ENCODE results near the genes FNBP4, OR5D3P, OR5D18, OR5L2 and OR8K3.

DNA sequence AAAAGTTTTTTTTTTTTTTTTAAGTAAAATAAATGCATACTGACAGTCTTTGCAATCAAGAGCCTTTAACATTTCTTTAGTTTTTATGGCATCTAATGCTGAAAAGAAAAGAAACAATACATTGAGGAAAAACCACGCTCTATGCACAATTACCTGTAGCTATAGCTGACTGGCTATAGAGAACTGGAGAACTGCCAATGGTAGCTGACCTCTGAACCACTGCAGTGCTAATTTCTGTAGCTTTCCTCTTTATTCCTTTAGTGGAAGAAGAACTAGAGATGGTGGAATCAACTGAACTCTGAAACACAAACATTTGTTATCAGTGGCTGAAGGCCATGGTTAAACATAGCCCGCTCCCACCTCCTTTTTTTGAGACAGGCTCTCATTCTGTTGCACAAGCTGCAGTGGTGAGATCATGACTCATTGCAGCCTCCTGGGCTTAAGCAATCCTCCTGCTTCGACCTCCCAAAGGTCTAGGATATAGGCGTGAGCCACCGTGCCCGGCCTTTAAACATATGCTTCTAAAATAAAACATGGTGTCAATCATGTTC lies 8.8 kb upstream of the AGBL2 start:
- RRBS, result no CpG with 5 or more reads among the region's 6 CpGs

GRCh38 chr11:47745920-47746479 lies 21.1 kb downstream of the FNBP4 start:
- RRBS, result no CpG with 5 or more reads among the region's 1 CpG

GRCh38 chr11:47766808-47767734 lies at the start of gene FNBP4:
FNBP4 (minus strand) TSS chr11:47767341.
- RRBS, result 3% methylated on average over 18 of the region's 92 CpGs

DNA sequence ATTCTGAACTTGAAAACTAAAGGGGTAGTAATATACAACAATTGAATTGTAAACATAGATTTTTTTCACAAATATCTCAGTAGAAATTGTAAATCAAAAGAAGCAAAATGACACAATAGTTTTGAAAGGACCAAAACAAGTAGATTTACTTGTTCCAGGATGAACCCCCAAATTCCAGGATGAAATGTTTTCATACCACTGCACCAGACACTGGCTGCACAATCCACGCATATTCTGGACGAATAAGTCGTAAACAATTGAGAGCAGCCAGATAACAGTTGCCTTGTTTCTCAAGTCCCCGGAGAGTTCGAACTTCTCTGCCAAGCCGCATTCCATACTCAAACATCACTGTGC lies 25.4 kb upstream of the FNBP4 start:
- RRBS, result no CpG with 5 or more reads among the region's 6 CpGs

GRCh38 chr11:47836796-47838025 lies 10.9 kb downstream of the NUP160 start:
- RRBS, result no CpG with 5 or more reads among the region's 13 CpGs

GRCh38 chr11:47950620-47950977 lies 29.8 kb upstream of the PTPRJ start:
- RRBS, result no CpG with 5 or more reads among the region's 1 CpG

GRCh38 chr11:47977582-47978069 lies 2.7 kb upstream of the PTPRJ start:
- RRBS, result no CpG with 5 or more reads among the region's 6 CpGs

- RRBS, result no CpG with 5 or more reads among the region's 7 CpGs
These were observed 2.9 kb downstream of the PTPRJ start for GRCh38 chr11:47983106-47983852.

DNA sequence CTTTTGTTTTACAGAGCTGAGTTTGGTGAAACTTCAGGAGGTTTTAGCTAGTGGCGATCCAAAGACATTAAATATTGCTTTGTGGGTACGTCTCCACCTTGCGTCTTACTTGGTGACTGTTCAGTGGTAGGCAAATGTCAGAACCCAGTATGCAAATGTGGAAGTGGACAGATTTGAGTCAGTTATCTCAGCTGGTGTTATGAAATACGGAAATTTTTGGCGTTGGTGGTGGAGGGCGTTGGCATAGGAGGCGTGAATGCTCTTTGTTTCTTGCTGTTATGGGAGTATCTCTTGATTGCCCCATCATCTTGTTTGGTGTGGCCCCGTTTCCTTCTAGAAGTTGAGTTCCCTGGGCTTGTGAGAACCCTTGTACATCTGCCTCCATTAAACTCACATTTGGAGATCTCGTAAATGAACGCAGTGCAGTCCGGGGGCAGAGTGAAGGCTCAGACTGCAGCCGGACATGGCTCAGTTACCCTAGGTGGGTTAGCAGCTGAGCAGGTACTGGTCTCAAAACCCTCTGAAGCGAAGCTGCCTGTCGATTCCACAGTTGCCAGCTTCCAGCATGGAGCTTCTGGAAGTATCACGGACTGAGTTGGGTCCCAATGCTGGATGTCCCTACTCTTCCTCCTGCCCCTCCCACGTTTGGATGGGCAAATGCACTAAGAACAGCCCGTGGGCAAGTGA lies 39.9 kb downstream of the PTPRJ start:
- RRBS, result no CpG with 5 or more reads among the region's 17 CpGs

DNA sequence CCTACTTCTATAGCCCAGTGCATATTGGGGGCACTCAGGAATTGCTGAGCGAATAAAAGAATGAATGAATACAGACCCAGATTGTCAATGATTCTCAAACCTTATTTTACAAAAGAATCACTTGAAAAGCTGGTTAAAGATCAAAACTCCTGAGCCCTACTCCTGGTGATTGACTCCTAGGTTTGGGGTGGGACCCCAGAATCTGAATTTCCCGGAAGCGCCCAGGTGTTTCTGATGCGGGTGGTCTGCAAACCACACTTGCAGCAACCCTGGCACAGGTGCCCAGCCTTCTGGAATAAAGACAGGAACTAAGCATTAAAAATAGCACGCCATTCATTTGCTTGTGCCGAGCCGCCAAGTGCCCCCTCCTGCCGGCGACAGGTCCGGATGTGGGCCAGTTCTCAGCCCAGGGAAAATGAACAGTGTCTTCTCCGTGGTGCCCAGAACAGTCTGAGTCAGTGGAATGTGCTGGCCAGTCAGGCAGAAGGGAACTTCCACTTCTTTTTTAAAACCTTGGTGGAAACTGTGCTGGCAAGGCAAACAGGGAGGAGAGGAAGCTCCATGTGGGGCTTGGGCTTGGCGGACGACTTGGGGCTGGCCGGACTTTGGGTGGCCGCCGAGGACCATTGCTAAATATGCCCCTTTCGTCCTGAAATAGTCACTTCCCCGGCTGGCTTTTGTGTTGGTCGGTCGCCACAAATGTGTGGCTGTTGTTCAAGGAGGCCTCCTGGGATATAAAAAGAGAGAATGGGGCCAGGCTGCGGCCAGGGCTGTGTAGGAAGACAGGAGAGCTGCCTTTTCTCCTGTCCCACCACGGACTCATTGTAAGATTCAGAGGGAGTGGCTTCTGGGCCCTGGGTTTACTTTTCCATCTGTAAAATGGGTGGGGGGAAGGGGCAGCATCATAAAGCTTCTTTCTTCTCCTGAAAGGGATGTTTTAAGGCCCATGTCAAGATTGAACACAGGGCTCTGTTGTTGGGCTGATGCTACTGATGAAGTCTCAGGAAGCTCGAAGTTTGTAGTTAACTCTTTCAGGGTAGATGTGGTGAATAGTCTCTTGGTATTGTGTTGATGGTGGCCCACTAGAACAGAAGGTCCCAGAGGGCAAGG lies 100.9 kb downstream of the PTPRJ start:
- RRBS, result 6% methylated on average over 5 of the region's 23 CpGs

- RRBS, result no CpG with 5 or more reads among the region's 10 CpGs
These were observed 107.8 kb upstream of the OR4B1 start for GRCh38 chr11:48108764-48109353.

- RRBS, result no CpG with 5 or more reads among the region's 14 CpGs
These were observed 80.7 kb upstream of the OR4B1 start for GRCh38 chr11:48135857-48136393.

GRCh38 chr11:54537454-54537670 lies 66.4 kb downstream of the OR4C46 start:
- RRBS, result no CpG with 5 or more reads among the region's 5 CpGs

DNA sequence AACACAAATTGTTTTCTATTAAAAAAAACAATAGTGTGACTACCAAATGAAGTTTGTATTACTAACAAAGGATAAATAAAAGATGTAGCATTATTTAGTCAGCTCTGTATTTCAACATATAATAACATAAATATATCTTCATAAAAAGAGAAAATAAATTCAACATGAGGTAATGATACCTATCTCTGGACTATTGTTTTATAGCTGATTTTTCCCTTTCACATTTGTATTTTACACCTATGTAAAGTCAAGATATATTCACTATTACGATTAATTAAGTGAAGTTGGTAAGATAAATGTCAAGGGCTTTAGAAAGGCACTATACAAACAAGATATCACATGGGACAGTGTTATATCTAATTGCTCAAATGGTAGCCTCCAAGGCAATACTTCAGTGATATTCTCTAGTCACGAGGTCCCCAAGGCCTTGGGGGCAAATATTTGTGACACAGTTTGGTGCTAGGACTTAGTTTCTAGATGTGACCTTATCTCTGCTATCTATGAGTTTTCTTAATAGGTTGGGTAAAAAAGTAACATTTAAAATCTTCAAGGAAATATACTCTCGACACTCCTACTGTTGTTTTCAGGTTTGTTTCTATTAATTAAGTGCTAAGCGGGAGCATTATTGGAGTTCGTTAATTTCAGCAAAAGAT lies at the start of gene OR5D3P:
OR5D3P (plus strand) TSS at position 414 of the 653 bp plus-strand sequence.
- RRBS, result no CpG with 5 or more reads among the region's 5 CpGs

DNA sequence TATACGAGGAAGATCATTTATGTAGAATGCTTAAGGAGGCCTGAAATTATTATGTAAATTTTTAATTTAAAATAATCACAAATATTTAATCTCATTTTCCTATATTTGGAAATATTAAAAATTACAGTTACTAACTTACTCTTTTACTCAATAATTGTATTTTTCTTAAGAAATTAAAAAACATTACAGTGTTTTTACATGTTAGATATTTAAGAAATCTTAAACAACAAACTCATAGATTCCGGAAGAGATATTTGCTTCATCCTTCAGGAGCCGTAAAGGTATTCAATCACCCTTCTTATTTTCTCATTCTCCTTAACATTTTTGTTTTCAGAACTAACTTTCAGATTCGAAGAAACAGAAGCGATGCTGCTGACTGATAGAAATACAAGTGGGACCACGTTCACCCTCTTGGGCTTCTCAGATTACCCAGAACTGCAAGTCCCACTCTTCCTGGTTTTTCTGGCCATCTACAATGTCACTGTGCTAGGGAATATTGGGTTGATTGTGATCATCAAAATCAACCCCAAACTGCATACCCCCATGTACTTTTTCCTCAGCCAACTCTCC lies at the start of gene OR5D18:
OR5D18 (plus strand) TSS at position 367 of the 570 bp plus-strand sequence.
- RRBS, result no CpG with 5 or more reads among the region's 6 CpGs

DNA sequence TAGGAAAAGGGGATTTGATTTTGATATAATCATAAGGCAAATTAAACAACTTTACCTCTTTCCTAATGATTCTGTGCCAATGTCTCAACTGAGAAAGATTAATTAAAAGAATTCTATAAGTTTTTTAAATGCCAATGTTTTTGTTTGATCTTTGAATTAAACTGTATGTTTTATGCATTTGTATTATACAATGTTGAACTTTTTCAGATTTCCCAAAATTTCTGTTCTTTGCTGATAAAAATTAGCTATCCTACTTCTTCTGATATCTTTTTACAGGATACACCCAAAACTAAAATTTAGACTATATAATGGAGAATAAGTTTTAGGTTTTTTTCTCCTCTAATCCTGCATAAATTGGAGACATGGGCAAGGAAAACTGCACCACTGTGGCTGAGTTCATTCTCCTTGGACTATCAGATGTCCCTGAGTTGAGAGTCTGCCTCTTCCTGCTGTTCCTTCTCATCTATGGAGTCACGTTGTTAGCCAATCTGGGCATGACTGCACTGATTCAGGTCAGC lies at the start of gene OR5L2:
OR5L2 (plus strand) TSS at position 363 of the 518 bp plus-strand sequence.
- RRBS, result no CpG with 5 or more reads among the region's 1 CpG

DNA sequence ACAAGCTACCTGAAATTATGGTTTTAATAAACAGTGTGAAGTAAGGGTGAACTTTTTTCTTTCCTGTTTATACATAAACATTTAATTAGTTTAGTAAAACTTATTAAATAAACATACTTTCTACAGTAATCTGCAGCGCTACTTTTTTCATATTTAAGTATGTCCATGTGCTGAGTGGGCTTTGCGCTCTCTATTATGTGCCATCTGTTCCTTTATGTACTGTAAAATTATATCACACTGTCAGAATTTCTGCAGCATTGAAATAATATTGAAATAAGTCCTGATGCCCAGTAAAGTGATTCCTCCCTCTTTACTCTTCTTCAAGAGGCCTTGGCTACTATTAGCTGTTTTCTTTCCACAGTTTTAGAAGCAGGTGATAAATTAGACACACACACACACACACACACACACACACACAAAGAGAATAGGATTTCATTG lies 14.5 kb downstream of the OR10AG1 start:
- RRBS, result no CpG with 5 or more reads among the region's 2 CpGs

DNA sequence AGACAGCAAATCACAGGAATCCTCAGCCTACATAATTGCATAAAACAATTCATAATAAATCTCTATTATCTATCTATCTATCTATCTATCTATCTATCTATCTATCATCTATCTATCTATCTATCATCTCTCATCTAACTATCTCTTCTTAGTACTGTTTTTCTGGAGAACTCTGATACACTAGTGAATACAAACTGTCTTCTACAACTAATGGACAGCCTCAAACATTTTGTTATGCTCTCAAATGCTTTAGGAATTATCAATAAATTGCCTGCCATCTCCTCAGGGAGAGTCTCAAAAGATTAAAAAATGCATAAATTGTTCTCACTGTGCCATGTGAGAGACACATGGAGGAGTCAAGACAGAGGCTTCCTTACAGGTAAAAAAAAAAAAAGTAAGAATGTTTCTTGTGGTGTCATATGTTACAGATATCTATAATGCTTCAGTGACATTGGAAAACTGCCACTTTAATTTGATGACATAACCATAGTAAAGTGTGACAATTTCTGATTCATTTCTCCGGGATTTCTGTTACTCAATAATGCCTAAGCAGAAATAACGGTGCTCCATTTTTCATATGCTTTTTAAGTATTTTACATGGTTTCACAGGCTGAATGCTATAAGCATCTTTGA lies at the start of gene OR8K3:
OR8K3 (plus strand) TSS at position 356 of the 633 bp plus-strand sequence.
- RRBS, result no CpG with 5 or more reads among the region's 2 CpGs

- RRBS, result no CpG with 5 or more reads among the region's 42 CpGs
These were observed 1.8 kb upstream of the LRRC55 start for GRCh38 chr11:57179649-57180755.

DNA sequence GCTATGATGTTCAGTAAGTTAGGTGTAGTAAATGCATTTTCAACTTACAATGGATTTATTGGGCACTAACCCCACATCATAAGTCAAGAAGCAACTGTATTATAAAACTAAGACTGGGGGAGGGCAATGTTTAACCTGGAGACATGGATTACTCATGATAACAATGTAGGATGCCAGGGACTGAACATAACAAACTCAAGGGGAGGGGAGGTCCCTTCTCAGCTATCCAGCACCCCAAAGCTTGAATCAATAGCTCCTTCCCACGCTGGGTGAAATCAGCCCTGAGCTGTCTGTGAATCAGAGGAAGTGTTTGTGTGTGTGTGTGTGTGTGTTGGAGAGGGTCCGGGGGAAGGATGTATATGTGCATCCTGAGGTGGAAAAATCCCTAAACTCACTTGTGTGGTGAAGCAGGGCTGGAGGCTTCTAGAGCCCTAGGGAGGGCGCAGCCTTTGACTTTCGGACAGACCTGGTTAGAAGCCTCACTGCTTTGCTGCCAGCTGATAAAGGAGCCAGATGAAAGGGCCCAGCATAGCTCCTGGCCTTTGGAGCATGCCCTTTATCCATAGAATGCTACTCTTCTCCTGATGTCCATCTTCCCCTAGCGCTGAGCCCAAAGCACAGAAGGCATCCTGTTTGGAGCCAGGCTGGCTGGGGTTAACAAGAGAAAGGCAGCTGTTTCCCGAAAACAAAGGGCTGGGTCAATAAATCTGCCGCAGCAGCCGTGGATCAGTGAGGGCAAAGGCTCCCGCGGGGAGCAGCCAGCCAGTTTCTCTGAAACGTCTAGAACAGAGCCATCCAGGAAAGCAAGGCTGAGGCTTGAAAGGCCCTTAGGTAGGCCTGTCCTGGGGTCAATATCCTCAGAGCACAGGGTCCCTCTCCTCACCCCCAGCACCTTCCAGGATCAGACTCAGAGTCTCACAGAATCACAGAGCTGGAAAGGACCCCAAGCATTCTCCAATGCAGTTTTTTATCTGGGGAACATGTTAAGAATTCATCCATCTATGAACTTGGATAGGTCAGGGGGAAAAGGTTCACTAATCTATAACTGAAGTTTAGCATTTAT lies 35.7 kb downstream of the TNKS1BP1 start:
- RRBS, result no CpG with 5 or more reads among the region's 11 CpGs

All from UCH-1 (cell line).